WTC11 (cell line): ENCODE measurements around the gene SCP2D1.

DNA sequence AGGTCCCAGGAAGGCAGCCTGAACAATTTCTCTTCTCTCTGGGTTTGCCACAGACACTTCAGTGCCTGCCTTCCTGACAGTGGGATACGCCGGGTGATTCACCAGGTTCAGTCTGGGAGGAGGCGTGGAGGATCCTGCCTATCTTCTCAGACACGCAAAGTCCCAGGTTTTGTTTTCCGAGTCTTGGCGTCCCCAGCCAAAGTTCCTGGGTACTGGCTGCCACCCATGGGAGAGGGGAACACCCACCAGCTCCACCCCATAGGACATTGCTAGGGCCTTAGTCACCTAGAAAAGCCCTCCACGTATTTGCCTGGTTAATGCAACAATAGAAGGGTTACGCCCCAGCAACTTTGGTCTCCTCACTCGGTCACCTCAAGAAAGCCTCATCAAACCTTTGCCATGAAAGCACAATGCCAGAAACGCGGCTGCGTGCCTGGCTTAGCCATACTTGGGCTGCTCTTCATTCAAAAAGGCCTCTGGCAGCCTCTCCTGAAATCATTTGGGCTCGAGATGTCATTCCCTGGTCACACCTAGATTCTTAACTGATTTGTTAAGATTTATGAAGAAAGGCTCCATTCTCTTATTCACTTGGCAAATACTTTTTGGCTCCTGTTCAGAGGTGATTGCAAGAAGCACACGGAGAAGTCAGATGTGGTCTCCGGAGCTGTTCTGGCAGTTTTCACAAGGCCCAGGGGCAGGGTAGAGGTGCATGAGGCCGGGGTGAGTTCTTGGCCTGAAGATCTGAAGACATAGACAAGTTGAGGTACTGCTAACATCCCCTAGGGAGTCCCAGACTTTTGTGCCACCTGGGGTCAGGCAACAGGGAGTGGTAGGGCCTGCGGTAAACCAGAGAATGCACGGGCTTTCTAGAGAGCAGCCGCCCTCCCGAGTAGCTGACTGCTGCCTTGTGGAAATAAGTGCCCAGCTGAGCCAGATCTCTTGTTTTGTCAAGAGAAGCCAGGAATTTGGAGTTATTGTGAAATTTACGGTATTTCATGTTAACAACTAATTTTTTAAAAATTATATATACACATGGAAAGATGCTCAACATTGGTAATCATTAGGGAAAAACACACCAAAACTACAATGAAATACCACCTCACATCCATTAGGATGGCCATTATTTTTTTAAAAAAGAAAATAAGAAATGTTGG is 35.4 kb upstream of the ZNF133 start:
- PRO-cap = no peak

DNA sequence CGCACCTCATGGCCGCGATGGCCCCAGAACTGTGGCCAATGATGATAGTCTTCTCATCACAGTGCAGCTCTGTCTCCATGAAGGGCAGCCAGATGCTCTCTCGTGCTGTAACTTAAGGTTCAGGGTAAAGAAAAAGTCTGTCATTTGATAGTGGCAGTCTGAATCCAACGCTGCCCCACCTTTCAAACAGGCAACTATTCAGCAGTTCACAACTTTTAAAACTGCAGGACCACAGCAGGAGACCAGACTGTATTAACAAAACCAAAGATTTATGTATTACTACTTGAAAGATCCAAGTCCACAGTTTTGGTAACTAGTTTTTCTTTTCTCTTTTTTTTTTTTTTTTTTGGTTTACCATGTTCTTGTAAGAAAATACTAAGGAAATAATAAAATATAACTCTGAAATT is 3.1 kb downstream of the RBBP9 start:
- PRO-cap = no peak

DNA sequence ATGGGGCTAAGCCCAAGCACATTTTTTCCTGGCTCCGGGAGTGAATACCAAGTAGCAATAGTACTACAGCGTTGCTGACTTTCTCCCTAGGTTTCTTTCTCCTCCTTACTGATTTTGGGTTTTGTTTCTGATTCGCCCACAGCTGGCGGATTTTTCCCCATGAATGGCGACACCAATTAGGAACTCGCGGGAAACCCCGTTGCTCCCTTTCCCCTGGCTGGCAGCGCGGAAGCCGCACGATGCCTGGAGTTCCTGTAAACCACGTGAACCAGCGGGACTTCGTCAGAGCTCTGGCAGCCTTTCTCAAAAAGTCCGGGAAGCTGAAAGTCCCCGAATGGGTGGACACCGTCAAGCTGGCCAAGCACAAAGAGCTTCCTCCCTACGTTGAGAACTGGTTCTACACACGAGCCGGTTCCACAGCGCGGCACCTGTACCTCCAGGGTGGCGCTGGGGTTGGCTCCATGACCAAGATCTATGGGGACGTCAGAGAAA is 3.3 kb upstream of the SEC23B start:
- PRO-cap = no peak

DNA sequence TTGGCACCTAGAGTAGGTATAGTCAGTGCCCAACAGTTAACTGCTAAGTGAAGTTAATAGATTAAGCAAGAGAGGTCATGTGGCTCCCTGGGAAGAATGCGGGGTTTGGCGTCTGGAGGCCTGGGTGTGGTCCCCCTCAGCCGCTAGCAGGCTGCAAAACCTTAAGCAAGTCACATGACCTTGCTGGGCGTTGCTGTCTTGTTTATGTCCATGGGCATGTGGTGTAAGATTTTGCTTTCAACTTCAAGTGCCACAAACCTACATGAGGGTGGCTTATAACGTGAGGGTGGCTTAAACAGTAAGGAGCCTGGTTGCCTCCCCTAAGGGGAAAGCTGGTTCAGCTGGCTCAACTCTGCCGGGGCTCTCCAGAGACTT is 75.5 kb upstream of the SCP2D1 start:
- PRO-cap = no peak

GRCh38 chr20:18813486-18813914 is at the start of gene SCP2D1:
SCP2D1 (plus strand) TSS chr20:18813783.
- PRO-cap = no peak

DNA sequence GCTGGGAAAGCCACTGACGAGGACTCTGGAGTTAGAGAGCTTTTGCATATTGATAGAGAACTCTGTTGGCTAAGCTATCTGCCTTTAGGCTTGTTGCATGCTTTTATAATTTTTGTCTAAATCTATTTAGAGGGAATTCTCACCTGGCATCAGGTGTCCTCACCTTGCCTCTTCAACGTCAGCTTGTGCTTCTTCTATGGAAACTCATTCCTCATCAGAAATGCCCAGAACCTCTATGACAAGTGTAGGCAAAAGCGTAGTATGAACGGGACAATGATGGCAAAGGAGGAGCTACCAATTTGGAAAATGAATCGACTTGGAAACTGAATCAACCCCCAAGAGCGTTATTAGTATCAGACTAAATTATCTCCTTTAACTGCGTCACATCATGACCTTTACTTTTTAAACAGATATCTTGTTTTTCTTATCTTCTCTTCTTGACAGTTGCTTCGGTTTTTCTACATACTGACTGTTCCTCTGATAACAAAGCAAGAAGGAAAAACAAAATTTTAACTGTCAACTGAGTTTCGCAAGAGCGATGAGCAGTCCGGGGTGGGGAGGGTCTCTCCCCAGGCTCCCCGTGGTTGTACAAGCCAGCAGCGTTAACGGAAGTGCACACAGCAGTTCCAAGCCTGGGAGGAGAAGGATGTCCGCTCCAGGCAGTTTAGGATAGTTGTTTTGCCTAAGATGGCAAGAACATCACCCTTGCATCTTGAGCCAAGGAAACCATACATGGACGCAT is 20.4 kb downstream of the SLC24A3 start:
- PRO-cap = no peak

DNA sequence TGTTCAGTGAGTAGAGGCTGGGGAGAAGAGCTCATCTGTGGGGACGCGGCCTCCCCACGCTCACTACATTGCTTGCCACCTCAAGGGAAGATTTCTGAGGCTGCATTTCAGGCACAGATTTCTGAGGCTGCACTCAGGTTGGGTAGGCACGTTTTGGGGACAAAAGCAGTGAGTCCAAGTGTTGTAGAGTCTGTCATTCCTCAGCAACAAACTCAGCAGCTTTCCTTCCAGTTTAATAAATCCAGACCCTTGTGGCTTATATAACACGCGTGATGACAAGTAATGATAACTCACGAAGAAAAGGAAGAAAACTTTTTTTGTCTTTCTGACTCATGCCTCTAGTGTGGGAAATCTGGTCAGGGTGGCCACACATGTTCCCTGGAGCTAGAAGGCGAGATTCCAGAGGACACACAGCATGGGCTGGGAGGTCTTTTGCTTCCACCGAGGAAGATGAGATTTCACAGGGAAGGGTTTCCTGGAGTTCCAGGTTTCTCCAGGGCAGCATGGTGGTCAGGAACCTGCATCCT is 41.9 kb downstream of the SLC24A3 start:
- PRO-cap = no peak

- PRO-cap = no peak
These were observed 216.9 kb upstream of the RIN2 start for GRCh38 chr20:19541200-19541438.

GRCh38 chr20:19737011-19737644 is 20.9 kb upstream of the RIN2 start:
- PRO-cap = no peak

DNA sequence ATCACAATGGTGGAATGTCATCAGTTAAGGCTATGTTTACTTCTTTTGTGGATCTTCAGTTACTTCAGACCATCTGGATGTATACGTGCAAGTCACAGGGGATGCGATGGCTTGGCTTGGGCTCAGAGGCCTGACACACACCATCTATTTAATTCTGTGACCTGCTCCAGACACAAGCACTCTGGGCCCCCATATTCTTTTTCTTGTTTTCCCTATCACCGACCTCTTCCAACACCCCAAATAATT is 1.5 kb upstream of the RIN2 start:
- PRO-cap = no peak

DNA sequence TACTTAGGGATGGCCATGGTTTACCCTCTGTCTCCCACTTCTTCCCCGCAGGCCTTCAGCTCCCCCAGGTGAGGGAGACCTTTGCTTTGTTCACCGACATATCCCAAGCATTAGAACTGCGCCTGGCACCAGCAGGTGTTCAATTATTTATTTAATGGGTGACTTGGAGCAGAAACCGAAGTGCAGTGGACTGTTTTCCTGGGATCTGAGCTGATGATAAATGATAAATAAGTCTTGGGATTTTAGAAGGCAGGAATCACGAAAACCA is 1.2 kb upstream of the RIN2 start:
- PRO-cap = no peak

- PRO-cap = no peak
These were observed 27.8 kb downstream of the RIN2 start for GRCh38 chr20:19785885-19786204.

DNA sequence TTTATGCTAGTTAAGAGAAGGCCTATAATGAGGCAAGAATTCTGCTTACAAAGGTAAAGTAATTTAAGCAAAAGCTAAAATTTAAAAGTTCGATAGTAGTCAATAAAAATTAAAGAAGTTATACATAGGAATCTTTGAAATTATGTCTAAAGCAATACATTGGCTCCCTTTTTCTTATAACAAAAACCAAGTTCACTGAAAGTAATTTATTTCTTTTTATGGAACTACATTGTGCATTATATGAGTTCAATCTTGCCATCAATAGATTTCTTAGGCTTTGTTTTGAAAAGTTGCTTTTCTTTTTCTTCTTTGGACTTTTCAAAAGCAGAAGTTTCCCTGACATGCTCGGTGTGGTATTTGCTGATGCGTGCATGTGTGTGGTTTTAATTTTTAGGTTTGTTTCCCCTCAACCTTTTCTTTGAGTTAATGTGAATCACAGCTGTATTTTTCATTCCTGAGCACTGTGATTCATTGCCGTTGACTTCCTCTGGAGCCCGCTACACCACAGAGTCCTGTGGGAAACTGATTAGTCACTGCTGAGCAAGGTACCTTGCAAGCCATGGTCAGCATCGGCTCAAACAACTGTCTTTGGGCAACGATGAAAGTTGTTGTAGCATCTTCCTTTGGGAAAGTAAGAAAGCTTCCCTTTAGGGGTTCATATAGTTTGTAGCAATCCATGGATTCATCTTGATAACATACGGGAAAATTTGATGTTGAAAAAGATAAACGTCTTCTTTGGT is 57.4 kb downstream of the RIN2 start:
- PRO-cap = no peak

GRCh38 chr20:19940607-19941730 is 76.2 kb upstream of the NAA20 start:
- PRO-cap = no peak

DNA sequence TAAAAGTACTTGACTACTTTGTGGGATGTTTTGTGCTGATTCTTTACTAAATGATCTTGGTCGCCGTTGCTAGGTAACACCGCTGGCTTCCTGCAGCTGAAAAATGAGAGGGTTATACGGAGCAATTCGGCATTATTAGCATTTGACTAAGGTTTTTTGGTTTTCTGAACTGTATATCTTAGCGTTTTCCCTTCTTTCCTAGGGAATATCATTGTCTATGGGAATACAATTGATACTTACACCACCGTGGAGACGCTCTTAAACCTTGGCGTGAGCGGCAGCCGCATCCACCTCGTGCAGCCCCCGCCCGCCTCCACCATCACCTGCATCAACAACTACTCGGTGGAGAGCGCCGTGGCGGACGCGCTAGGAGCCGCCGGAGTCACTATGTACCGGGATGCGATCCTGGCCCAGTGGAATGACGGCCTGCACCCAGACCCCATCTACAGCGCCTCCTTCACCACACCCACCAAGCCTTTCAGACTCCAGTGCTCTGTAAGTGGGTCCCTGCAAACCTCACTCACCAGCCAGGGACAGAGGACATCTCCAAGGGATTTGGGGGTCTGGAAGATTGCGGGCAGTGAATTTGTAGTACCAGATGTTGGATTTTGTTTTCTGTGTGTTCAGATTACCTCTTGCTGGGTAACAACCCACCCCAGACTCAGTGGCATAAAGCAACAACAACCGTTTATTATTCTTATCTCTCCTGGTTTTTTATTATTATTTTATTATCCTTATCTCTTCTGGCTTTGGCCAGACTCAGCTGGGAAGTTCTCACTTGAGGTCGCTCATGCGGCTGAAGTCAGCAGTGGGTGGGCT is 90.7 kb upstream of the INSM1 start:
- PRO-cap = no peak

GRCh38 chr20:20410503-20411170 is 42.7 kb downstream of the INSM1 start:
- PRO-cap = no peak

GRCh38 chr20:20437508-20438180 is 69.7 kb downstream of the INSM1 start:
- PRO-cap = no peak

DNA sequence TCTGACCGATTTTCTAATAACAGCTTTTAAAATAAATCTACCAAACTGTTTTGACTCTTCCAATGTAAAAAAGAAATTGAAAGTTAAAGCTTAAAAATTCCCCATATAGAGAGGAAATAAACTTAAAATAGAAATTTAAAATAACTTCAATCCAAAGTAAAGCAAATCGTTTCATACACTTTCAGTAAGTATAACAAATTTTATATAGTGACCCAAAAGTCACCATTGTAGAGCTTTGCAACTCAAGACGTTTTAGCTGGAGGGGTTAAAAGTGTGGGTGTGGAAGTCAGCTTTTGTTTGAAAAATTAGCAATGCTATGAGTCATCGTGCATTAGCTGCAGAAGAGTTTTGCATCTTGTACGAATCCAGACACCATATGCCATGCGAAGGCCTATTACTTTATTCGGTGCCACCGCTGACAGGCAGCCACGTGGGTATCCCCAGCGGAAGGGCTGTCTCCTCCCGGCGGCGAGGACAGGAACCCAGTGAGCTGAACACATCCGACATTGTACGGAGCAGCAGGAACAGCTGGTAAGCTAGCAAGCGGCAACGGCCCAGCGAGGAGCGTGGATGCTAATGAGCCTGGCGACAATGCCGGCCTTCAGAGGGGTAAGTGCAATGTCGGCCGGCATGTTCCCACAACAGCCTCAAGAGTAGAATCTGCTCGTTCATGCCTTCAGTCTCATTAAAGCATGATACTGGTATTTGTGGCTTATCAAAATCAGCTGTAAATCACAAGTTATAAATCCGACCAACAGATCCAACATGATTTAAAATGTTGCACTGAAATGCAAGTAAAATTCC is 84.4 kb downstream of the INSM1 start:
- PRO-cap = no peak

GRCh38 chr20:20512271-20513260 is 144.7 kb downstream of the INSM1 start:
- PRO-cap = no peak

DNA sequence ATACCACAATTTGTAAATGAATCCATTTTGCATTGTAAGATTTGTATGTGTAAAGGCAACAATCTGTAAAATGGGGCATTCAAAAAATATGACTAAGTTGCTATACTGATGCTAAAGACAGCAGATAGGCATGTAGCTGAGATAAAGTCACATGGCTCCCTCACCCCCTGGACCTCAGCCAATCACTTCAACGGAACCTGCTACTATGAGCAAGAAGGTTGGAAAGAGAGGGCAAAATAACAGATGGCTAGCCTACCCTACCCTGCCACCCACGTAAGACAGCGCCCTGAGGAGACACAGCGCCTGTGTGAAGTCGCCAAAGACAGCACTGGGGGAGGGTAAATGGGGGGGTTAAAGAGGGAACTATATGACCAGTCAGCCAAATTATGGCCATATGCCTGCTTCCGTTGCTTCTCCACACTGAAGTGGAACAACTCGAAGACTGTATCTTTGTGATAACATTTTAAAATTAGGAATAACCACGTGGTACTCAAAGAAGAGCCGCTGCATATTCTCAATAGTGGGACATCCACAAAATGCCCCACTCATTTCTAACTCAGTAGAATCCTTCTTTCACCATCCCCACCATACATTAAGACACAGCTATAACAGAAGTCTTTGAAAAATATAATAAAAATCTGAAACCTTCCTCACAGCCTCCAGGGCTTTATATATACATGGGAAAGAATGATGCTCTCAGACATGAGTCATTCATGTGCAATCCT is 163.1 kb downstream of the RALGAPA2 start:
- PRO-cap = no peak